Esophagus muscularis mucosa (tissue), 4 donors: ENCODE results near the genes GALNT1 and C18orf25.

DNA sequence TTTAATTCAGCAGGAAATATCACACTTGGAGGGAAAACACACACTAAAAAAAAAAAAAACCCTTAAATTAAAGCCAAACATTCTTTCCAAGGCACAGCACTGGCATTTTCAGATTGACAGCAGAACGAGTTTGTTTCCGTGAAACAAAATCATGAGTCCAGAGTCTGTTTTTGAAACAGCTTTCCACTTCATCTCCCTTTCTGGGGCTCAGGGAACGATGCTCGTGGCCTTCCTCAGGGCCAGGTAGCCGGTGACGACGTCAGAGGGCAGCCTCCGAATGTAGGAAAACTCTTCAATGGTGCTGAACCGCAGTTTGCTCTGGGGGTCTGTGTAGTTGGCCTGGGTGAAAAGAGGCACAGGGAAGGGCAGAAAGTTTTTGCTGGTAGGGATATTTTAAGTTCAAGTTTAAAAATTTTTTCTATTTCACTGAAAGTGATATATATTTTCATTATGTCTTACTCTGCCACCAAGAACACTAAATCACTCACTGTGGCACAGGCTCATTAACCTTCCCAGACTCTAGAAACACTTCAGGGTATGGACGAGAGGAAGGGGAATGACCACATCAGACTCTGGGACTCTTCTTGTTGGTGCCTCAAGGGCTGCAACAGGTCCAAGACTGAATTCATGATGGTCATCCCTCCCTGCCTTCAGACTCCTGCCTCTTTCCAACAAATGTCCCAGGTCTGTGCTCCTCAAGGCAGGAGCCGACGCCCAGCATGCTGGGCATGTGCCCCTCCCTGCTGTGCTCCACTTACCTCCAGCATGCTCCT lies 29.2 kb downstream of the INO80C start:
- PRO-cap: no peak
- RAMPAGE, long total RNA, 4 experiments: no peak in any of the 4 experiments

DNA sequence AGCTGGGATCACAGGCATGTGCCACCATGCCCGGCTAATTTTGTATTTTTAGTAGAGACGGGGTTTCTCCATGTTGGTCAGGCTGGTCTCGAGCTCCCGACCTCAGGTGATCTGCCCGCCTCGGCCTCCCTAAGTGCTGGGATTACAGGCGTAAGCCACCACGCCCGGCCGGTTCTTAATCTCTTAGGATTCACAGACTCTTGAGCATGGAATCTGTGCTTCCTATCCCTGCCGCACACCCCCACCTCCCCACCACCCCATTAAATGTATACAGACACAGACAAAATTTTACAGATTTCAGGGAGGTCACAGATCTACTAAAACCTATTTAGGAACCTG lies 732 bp upstream of the INO80C start:
- PRO-cap: no peak
- RAMPAGE, long total RNA, 4 experiments: no peak in any of the 4 experiments

- PRO-cap: no peak
- RAMPAGE, long total RNA, 4 experiments: no peak in any of the 4 experiments
Observed at GRCh38 chr18:35523813-35524824, 26.4 kb upstream of the INO80C start.

DNA sequence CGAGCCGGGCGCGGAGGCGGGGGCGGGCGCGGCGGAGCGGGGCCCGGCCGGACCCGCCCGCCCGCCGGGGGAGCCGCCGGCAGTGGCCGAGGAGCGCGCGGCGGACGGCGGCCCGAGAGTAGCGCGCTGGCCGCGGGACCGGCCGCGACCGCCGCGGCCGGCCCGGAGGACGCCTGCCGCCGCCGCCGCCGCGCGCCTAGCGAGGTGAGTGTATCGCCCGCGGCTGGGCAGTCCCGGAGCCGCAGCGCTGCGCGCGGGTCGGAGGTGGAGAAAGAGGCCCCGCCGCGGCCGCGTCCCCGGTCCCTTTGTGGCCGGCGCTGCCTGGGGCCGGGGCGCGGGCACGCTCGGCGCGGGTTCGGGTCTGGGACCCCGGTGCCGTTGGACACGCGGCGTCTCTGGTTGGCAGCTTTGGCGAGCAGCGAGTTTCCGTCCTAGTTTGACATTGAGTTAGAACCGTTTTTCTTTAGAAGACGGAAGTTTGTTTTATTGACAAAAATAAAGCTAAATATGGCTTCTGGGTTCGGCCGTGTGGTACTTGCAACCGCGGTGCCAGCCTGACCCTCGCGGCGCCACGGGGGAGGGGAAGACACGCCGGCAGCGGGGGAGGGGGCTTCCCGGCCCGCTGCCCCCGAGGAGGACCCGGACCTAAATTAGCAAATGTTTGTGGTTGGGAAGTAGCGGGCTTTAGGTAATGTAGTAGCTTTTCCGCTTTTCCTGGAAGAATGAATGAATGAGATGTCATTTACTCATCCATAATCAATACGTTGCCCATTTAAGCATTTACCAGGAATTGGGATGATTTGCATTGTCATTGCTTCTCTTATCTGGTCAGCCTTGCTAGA lies at the start of gene GALNT1:
Gene GALNT1 (plus strand): TSS at position 82 of the 842 bp plus-strand sequence.
- PRO-cap: bidirectional peak, plus-strand start at position 96 of the sequence, minus-strand start outside the sequence; bidirectional peak, plus-strand start at position 308 of the sequence, minus-strand start at position 307 of the sequence
- RAMPAGE, long total RNA, 4 experiments: no peak in any of the 4 experiments

- PRO-cap: no peak
- RAMPAGE, long total RNA, 4 experiments: no peak in any of the 4 experiments
Observed at GRCh38 chr18:35610079-35610686, 28.6 kb downstream of the GALNT1 start.

- PRO-cap: no peak
- RAMPAGE, long total RNA, 4 experiments: no peak in any of the 4 experiments
Observed at GRCh38 chr18:35628630-35629451, 47.3 kb downstream of the GALNT1 start.

GRCh38 chr18:35830666-35830948 lies 141.9 kb upstream of the C18orf21 start:
- PRO-cap: no peak
- RAMPAGE, long total RNA, 4 experiments: no peak in any of the 4 experiments

DNA sequence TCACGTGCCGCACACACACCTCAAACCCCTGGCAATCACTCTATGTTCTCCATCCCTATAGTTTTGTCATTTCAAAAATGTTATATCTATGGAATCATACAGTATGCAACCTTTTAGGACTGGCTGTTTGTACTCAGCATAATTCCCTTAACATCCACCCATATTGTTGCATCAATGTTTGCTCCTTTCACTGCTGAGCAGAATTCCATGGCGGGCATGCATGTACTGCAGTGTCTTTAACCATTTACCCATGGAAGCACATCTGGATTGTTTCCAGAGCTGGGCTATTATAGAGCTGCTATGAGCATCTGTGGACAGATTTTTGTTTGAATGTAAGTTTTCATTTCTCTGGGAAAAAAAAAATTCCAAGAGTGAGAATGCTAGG lies 57.7 kb upstream of the C18orf21 start:
- PRO-cap: no peak
- RAMPAGE, long total RNA, 4 experiments: no peak in any of the 4 experiments

DNA sequence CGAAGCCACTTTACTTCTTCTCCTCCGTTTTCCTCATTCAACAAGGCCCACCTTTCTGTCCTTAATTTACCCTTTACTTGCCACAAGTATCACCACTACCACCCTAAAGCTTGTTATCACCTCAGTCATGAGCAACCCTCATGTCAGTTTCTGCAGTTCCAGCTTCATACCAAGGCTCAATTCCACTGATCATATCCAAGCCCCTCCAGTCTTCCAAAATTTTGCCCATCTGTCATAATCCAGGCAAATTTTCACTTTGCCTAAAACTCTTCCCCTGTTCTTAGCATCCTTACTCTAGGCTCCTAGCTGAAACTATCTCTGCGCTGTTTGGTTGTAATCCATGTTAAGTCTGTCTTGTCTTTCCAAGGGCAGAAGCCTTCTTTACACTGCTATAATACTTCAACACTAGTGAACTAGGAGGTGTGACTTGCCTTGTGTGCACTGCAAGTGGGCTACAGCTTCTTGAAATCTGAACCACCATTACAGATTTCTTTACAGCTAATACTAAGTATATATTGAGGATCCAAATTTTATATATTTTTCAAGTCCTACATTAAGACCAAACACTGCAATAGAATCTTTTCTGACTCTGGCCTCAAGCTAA lies 26.1 kb downstream of the C18orf21 start:
- PRO-cap: no peak
- RAMPAGE, long total RNA, 4 experiments: no peak in any of the 4 experiments

GRCh38 chr18:36149880-36150385 lies 20.2 kb downstream of the ELP2 start:
- PRO-cap: no peak
- RAMPAGE, long total RNA, 4 experiments: no peak in any of the 4 experiments

- PRO-cap: no peak
- RAMPAGE, long total RNA, 4 experiments: no peak in any of the 4 experiments
Observed at GRCh38 chr18:36392746-36393462, 95.4 kb downstream of the FHOD3 start.

- PRO-cap: no peak
- RAMPAGE, long total RNA, 4 experiments: no peak in any of the 4 experiments
Observed at GRCh38 chr18:37112135-37112395, 283.1 kb downstream of the KIAA1328 start.

GRCh38 chr18:39841441-39842336 lies 2113.3 kb upstream of the PIK3C3 start:
- PRO-cap: no peak
- RAMPAGE, long total RNA, 4 experiments: no peak in any of the 4 experiments

- PRO-cap: no peak
- RAMPAGE, long total RNA, 4 experiments: no peak in any of the 4 experiments
Observed at GRCh38 chr18:43830827-43831345, 553.6 kb upstream of the SYT4 start.

DNA sequence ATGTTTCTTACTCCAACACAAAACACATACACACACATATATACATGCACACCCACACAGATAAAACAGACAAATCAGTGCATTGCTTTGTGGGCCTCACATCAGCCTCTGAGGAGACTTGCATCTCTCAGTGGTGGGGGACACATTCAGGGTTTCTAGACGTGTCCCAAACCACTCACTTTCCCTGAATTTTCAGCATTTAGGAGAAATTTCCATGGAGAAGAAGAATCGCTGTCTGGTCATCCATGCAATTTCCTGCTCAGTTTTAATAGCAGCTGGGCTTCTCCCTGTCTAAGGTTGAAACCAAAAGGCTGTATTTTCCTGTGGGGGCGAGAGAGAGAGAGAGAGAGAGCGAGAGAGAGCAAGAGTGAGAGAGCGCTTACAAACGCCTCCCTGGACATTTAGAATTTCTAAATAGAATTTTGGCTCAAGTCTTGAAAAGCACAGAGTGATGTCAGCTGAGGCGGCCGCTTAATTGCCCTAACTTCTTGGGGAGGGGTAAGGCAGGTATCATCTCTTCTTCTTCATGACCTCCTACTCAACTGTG lies 110.8 kb downstream of the SETBP1 start:
- PRO-cap: no peak
- RAMPAGE, long total RNA, 4 experiments: no peak in any of the 4 experiments

GRCh38 chr18:44823204-44823755 lies 142.6 kb downstream of the SETBP1 start:
- PRO-cap: no peak
- RAMPAGE, long total RNA, 4 experiments: no peak in any of the 4 experiments

DNA sequence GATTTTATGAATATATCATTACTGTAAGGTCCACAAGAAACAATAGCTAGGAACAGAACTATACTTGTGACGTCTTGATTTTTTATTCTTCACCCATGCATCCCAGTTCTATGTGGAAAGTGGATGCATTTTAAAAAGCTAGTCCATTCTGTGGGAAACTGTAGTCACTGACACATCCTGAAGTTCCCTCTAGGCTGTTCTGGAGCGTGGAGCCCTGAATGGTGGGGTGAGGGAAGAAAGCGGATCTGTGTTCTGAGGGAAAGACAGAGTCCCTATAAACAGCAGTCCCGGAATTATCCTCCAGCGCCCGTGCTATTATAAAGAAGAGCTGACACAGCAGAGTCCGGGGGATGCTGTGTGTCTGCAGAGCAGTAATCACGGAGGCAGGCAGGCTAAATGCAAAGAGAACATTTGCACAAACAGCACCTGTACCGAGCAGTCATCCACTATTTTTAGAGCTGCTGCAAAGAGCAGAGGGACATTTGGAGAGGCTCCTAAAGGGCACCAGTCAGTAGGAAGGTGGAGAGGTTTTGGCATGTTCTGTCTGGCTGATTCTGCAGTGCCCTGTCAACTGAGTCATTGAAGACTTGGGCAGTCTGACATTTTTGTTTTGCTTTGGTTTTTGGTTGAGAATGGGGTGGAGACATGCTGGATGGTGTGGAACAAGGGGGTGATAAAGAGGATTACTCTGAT lies 293.8 kb upstream of the SLC14A2 start:
- PRO-cap: no peak
- RAMPAGE, long total RNA, 4 experiments: no peak in any of the 4 experiments

GRCh38 chr18:45828763-45829878 lies 3.6 kb downstream of the SIGLEC15 start:
- PRO-cap: no peak
- RAMPAGE, long total RNA, 4 experiments: no peak in any of the 4 experiments

DNA sequence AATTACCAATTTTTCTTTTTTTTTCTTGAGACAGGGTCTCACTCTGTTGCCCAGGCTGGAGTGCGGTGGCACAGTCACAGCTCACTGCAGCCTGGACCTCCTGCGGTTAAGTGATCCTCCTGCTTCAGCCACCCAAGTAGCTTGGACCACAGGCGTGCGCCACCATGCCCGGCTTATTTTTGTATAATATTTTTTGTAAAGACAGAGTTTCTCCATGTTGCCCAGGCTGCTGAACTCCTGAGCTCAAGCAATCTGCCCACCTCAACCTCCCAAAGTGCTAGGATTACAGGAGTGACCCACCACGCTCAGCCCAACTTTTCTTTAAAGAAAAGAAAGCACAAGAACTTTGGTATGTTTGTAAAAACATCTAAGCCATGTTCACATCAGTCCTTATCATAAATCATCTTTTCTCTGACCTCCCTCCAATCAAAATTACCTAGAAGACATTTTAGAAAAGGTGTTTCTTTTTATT lies 70.6 kb downstream of the EPG5 start:
- PRO-cap: no peak
- RAMPAGE, long total RNA, 4 experiments: no peak in any of the 4 experiments

DNA sequence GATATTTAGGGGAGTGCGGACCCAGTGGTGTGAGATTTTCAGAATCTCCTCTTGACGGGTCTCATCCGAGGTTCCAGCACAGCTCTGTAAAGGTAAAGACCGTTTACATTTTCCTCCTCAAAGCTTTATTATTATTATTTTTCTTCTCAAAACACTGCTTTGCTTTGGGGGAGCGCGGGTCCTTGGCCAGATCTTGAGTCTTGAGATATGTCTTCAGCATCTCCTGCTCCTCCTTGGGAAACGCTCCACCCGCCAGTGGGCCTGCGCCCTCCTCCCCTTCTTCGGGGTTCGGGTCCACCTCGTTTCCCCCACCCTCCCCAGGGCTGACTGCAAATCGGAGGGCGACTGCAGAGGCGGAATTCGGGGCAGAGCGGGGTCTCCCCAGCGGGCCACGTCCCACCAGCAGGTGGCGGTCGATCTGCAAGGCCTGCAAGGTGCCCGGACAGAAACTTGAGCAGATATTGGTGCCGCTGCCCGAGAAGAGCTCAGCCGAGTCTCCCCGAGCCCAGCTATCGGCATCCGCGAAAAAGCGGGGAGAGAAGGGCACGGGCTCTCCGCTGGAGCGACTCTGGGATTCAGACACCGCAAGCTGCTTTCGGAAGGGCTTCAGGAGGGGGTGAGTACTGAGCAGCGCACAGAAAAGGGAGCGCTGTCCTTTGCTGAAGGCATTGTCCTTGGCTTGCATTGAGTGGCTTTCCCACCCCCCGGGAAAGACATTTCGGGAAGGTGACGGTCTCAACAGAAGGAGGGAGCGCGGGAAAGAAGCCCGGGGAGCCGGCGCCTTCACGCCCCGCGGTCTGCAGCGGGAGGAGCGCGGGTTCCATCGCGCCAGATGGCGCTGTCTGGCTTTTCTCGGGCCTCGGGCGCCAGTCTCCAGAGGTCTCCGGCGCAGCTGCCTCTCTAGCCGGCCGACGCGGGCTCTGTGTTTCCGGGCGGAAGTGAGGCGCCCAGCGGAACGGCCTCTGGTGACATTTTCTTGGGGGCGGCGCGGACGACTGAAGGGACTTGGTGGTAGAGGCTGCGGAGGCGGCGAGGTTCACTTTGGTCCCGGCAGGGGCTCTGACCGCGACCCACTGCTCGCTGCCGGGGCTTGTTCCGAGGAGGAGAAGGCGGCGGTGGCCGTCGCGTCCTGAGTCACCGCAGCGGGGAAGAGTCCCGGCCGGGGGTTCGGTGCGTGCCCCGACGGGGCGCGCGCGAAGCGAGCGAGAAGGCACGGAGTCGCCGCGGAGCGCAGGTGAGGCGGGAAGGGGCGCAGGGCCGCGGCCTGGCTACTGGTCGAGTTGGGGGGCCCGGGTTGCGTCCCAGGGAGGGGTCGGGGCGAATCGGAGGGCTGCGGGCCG lies at the start of gene C18orf25:
Gene C18orf25 (plus strand): TSS at position 938 of the 1,340 bp plus-strand sequence.
- PRO-cap: bidirectional peak, plus-strand start at position 988 of the sequence, minus-strand start at position 834 of the sequence
- RAMPAGE, long total RNA, 4 experiments: start-site peak on the plus strand in 3 of 4 experiments, centred at positions 971 to 987 of the sequence, 161 to 485 reads per replicate